Measurements from ENCODE around the gene SPINK1.

- RRBS = no CpG with 5 or more reads among the region's 14 CpGs
CAGE:
- cytosol, long polyA plus RNA = no peak
- long polyA plus RNA = no peak
- nucleus, long polyA plus RNA = no peak
These were observed 269.7 kb downstream of the NR3C1 start for GRCh38 chr5:143133660-143134216.

DNA sequence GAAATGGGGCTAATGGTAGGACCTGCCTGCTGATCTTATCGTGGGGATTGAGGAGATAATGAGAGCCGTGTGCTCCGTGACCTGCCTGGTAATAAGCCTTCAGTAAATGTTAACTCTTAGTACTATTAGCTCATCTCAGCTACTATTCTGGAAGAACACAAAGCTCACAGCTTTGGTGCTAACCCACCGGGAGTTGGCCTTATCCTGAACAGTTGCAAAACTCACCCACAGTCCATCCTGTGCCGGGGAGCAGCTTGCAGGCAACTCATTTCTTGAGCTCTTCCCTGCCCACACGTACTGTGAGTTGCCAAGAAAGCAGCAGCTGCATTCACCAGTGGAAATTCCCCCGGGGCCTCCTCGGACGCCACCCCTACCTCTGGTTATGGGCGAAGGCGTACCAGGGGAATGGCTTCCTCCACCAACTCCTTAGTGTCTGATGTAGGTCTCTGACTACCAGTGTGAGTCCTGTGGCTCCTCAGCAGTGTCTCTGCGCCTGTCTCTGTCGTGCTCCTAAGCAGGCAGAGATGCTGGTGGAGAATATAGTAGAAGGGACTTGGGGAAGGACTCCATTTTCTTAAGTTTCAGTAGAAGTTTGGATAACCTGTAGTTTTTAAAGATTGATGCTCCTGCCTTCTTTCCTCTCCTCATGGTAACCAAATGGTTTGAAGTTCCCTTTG, 220.0 kb downstream of the NR3C1 start:
- RRBS = 87% methylated on average over 2 of the region's 13 CpGs
CAGE:
- cytosol, long polyA plus RNA = no peak
- long polyA plus RNA = no peak
- nucleus, long polyA plus RNA = no peak

DNA sequence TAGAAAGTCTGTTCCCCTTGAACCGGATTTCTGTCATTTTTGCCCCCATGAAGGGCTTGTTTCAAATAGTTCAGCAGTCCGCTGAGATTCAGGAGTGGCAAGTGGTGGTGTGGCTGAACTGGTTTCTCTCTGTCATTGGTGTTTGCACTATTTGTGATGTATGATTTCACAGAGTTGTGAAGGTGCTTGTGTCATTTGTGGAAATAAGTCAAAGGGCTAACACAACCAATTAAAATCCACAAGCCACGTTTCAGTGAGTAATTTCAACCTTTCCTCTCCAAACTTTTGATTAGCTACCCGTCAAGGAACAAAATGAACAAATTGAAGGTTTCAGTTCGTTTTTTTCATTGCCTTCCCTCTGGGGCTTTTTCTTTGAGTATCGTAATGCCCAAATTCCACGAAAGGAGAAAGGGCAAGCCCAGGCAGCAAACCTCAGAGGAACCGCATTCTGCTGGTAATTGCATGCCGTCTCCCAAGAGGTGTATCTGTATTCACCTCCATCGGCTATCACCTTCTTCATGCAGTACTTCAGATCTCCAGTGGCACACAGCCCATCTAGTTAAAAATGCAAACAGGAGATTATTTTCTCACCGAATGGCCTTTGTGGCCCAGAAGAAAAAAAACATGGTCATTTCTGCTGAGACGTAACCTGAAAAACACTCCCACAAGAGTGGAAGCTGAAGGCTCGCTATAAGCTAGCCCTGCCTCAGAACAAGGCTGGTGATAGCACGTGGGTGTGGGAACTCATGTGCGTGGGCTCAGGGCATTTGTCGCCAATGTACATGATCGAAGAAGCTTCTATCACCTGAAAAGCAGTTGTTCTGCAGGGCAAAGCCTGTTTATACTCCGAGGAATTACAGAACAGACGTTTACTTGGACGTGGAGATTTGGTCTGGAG, 197.1 kb downstream of the NR3C1 start:
- RRBS = no CpG with 5 or more reads among the region's 20 CpGs
CAGE:
- cytosol, long polyA plus RNA = no peak
- long polyA plus RNA = no peak
- nucleus, long polyA plus RNA = no peak

DNA sequence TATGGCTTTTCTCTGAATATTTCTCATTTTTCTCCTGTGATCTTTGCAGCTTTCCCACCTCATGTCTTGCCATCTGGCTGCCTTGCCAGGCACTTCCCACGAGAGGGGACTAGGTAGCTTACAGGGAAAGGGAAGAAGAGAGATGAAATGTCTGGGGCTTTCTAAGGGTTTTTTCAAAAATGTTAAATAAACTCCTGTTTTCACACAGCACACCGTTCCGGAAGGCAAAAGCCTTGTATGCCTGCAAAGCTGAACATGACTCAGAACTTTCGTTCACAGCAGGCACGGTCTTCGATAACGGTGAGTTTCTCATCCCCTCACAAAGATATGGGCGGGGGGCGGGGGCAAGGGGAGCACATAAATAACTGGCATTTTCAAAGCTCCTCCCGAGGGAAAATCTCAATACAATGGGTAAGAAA, 189.7 kb downstream of the NR3C1 start:
- RRBS = no CpG with 5 or more reads among the region's 10 CpGs
CAGE:
- cytosol, long polyA plus RNA = no peak
- long polyA plus RNA = no peak
- nucleus, long polyA plus RNA = no peak

DNA sequence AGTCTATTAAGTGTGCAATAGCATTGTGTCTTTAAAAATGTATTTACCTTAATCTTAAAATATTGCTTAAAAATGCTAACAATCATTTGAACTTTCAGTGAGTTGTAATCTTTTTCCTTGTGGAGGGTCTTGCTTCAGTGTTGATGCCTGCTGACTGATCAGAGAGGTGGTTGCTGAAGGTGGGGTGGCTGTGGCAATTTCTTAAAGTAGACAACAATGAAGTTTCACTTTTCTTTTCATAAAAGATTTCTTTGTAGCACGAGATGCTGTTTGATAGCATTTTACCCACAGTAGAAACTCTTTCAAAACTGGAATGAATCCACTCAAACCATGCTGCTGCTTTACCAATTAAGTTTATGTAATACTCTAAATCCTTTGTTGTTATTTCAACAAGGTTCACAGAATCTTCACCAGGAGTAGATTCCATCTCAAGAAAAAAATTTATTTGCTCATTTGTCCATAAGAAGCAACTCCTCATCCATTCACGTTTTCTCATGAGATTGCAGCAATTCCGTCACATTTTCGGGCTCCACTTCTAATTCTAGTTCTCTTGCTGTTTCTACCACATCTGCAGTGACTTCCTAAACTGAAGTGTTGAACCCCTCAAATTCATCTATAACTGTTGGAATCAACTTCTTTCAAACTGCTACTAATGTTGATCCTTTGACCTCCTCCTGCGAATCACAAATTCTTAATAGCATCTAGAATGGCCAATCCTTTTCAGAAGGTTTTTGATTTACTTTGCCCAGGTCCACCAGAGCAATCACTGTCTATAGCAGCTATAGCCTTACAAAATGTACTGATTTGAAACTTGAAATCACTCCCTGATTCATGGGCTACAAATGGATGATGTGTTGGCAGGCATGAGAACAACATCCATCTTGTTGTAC, 50.6 kb downstream of the NR3C1 start:
- RRBS = no CpG with 5 or more reads among the region's 5 CpGs
CAGE:
- cytosol, long polyA plus RNA = no peak
- long polyA plus RNA = no peak
- nucleus, long polyA plus RNA = no peak

DNA sequence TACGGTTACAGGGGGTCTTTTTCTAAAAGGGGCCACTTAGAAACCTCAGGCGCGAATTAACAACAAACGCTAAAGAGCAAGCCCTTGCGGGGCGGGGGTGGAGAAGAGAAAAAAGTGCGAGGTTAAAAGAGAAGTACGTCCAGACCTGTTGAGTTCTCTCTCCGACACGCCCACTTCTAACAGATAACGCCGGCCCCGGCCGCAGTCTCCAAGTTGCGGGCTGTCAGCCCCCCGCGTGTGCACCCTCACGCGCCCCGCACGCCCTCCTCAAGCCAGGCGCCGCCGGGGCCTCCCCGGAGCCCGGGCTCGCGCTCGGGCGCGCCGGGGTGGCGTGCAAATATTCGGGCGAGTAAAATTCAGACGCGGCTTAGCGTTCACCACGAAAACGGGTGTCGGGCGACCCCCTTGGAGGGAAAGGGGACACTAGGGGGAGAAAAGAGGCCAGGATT, 1.0 kb downstream of the NR3C1 start:
- RRBS = 0% methylated on average over 9 of the region's 42 CpGs
CAGE:
- cytosol, long polyA plus RNA = no peak
- long polyA plus RNA = no peak
- nucleus, long polyA plus RNA = no peak

DNA sequence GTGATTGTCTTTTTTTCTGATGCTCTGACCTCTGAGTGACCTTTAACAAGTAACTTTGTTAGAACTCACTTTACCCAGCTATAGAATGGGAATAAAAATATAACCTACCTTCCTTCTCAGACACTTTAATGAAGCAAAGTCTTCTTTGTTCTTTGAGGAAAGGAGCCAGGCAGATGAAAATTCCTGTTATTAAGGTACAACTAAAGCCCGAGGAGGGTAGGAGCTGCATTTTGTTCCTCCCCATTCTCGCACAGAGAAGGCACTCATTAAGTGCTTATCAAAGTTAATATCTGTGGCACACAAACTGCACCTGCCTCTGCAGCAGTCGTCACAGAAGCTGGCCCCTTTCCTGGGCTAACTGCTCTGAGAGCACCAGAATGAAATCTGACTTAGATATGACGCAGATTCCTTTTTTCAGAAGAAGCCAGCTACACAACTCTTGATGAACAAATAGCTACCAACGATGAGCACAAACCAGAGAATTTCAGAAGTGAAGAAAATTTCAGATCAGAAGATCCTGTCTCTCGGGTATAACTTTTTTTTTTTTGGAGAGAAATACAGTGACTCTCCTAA, 31.0 kb upstream of the NR3C1 start:
- RRBS = no CpG with 5 or more reads among the region's 6 CpGs
CAGE:
- cytosol, long polyA plus RNA = no peak
- long polyA plus RNA = no peak
- nucleus, long polyA plus RNA = no peak

GRCh38 chr5:143563022-143563388, 159.5 kb upstream of the NR3C1 start:
- RRBS = no CpG with 5 or more reads among the region's 5 CpGs
CAGE:
- cytosol, long polyA plus RNA = no peak
- long polyA plus RNA = no peak
- nucleus, long polyA plus RNA = no peak

- RRBS = no CpG with 5 or more reads among the region's 5 CpGs
CAGE:
- cytosol, long polyA plus RNA = no peak
- long polyA plus RNA = no peak
- nucleus, long polyA plus RNA = no peak
These were observed 189.1 kb upstream of the NR3C1 start for GRCh38 chr5:143592582-143593075.

- RRBS = no CpG with 5 or more reads among the region's 2 CpGs
CAGE:
- cytosol, long polyA plus RNA = no peak
- long polyA plus RNA = no peak
- nucleus, long polyA plus RNA = no peak
These were observed 176.8 kb upstream of the HMHB1 start for GRCh38 chr5:143635044-143635626.

- RRBS = no CpG with 5 or more reads among the region's 4 CpGs
CAGE:
- cytosol, long polyA plus RNA = no peak
- long polyA plus RNA = no peak
- nucleus, long polyA plus RNA = no peak
These were observed 107.0 kb downstream of the PRELID2 start for GRCh38 chr5:145728014-145728756.

- RRBS = no CpG with 5 or more reads among the region's 9 CpGs
CAGE:
- cytosol, long polyA plus RNA = no peak
- long polyA plus RNA = no peak
- nucleus, long polyA plus RNA = no peak
These were observed 12.7 kb downstream of the SH3RF2 start for GRCh38 chr5:145949017-145949604.

GRCh38 chr5:146498377-146498731, 17.6 kb downstream of the GPR151 start:
- RRBS = no CpG with 5 or more reads among the region's 3 CpGs
CAGE:
- cytosol, long polyA plus RNA = no peak
- long polyA plus RNA = no peak
- nucleus, long polyA plus RNA = no peak

DNA sequence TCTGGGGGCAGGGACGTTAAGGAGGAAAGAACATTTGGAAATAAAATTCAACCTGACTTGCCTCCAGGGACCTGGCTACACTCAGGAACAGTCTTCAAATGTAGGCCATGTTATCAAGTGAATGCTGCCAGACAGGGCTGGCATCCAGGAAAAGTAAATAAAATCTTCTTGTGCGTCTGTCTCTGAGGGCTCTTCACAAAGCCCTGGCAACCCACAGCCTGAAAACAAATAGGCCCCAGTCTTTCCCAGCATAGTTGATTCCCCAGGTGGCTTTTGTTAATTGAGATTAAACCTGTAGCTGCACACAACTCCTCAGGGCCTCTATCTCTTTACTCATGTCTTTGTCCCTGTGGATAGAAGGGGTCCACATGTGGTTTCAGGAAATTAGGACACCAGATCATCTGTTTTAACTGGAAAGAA, 55.5 kb downstream of the STK32A start:
- RRBS = no CpG with 5 or more reads among the region's 2 CpGs
CAGE:
- cytosol, long polyA plus RNA = no peak
- long polyA plus RNA = no peak
- nucleus, long polyA plus RNA = no peak

- RRBS = no CpG with 5 or more reads among the region's 3 CpGs
CAGE:
- cytosol, long polyA plus RNA = no peak
- long polyA plus RNA = no peak
- nucleus, long polyA plus RNA = no peak
These were observed 126.7 kb downstream of the DPYSL3 start for GRCh38 chr5:147383154-147383580.

DNA sequence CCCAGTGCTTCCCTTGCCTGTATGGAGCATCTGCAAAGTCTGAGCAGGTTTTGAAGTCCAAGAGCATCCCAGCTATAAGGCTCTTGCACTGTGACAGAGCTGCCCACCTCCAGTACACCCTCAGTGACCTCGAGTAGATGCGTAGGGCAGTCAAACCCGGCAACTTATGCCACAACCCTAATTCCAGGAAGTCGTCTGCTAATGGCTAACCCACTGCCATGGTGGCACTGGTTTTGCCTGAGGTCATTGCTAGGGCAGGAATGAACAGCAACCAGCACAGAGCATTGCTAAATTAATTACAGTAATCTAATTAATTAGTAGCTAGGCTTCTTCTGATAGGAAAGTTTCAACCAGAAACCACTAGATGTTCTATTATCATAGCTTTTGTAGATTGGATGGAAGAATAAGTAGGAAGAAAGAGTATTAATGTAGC, 122.8 kb downstream of the DPYSL3 start:
- RRBS = no CpG with 5 or more reads among the region's 4 CpGs
CAGE:
- cytosol, long polyA plus RNA = no peak
- long polyA plus RNA = no peak
- nucleus, long polyA plus RNA = no peak

- RRBS = no CpG with 5 or more reads among the region's 4 CpGs
CAGE:
- cytosol, long polyA plus RNA = no peak
- long polyA plus RNA = no peak
- nucleus, long polyA plus RNA = no peak
These were observed 22.9 kb downstream of the DPYSL3 start for GRCh38 chr5:147486847-147487541.

DNA sequence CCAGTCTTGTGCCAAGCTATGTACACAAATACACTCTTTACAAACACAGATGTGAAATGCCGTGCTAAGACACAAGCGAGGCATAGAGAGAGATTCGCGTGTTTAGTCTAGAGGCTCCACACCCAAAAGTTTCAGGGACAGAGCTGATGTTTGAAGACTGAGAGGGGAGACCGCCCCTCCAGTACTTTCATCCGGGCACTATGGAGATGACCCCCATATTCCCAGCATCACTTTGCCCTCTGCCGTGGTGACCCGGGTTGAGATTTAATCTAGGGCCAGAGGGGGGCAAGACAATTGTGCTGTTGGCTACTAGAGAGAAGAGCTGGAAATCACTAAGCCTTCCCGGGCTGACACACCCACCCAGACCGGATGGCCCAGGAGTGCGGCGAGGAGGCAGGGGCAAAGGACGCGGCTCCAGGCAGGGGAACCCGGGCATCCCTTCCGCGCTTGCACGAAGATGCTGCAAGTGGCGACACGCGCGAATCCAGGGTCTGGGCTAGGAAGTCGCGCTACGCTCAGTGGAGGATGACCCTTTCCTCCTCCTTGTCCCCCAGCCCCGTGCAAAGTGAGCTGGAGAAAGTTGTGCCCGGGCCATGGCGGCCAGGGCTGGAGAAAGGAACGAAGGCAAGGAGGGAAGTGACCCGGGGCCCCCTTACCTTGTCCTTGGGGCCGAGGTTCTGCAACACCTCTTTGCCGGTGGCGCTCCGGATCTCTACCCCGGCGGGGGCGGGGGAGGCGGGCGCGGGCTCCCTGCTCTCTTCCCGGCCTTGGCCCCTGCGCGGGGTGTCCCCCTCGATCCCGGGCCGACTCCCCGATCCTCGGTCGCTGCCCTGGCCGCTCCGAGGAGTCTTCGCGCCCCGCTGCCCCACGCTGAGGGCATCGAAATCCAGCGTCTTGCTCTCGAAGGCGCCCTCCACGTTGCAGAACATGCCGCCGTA, 777 bp downstream of the DPYSL3 start:
- RRBS = 1% methylated on average over 23 of the region's 62 CpGs
CAGE:
- cytosol, long polyA plus RNA = no peak
- long polyA plus RNA = no peak
- nucleus, long polyA plus RNA = no peak

- RRBS = no CpG with 5 or more reads among the region's 4 CpGs
CAGE:
- cytosol, long polyA plus RNA = no peak
- long polyA plus RNA = no peak
- nucleus, long polyA plus RNA = no peak
These were observed at the start of gene SPINK1 for GRCh38 chr5:147831362-147832011. SPINK1 (minus strand) TSS chr5:147831671.

DNA sequence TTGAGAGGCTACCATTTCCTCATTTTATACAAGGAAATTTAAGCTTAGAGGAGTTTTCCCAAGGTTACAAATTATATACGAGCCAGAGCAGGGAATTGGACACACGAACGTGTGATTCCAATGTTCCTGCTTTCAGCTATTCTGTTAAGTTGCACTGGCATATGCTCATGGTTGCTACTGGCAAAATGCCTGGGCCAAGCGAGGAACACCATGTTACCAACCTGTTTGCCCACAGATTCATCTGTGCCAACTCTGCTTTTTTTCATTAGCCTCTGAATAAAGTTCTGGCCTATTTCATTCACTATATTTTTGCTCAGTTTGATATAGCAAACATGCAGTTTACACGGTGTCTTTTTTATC, 5.1 kb upstream of the C5orf46 start:
- RRBS = no CpG with 5 or more reads among the region's 5 CpGs
CAGE:
- cytosol, long polyA plus RNA = no peak
- long polyA plus RNA = no peak
- nucleus, long polyA plus RNA = no peak